Parietal lobe (tissue), 2 donors: ENCODE measurements around a stretch of chr9.

GRCh38 chr9:21798-21997 is 7.6 kb downstream of the WASHC1 start:
- RAMPAGE, long total RNA = no peak

DNA sequence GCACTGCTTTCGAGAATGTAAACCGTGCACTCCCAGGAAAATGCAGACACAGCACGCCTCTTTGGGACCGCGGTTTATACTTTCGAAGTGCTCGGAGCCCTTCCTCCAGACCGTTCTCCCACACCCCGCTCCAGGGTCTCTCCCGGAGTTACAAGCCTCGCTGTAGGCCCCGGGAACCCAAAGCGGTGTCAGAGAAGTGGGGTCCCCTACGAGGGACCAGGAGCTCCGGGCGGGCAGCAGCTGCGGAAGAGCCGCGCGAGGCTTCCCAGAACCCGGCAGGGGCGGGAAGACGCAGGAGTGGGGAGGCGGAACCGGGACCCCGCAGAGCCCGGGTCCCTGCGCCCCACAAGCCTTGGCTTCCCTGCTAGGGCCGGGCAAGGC is 470 bp downstream of the WASHC1 start:
- RAMPAGE, long total RNA = no peak

DNA sequence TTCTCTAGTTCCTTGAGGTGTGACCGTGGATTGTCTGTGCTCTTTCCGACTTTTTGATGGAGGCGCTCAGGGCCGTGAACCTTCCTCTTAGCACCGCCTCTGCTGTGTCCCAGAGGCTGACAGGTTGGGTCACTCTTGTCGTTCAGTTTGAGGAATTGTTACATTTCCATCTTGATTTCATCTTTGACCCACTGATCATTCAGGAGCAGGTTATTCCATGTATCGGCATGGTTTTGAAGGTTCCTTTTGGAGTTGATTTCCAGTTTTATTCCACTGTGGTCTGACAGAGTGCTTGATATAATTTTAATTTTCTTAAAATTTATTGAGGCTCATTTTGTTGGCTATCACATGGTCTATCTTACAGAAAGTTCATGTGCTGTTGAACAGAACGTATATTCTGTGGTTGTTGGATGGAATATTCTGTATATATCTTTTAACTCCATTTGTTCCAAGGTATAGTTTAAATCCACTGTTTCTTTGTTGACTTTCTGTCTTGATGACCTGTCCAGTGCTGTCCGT is 8.6 kb upstream of the FOXD4 start:
- RAMPAGE, long total RNA = no peak

GRCh38 chr9:286272-286795 is 71.7 kb downstream of the DOCK8 start:
- RAMPAGE, long total RNA = no peak

DNA sequence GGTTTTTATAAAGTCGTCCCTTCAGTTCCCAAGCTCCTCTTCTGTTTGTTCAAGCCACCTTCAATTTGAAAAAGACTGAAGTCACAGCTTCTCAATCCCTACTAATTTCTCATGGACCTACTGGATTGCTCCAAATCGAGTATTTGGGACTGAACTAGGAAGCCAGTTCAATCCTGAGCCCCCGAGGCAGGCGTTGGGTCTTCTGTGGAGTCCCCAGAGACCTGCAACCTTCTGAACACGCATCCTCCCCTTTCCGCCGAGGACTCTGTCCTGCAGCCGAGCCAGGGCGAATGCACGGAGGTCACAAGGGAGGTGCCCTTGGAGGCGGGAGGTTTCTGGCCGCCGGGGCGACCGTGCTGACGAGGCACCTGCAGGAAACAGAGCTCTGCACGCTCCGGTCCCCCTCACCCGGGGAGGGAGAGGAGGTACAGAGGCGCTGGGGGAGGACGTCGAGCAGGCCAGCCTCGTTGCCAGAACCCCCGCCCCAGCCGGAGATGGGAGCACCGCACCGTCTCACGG is 737 bp upstream of the KANK1 start:
- RAMPAGE, long total RNA = no peak

DNA sequence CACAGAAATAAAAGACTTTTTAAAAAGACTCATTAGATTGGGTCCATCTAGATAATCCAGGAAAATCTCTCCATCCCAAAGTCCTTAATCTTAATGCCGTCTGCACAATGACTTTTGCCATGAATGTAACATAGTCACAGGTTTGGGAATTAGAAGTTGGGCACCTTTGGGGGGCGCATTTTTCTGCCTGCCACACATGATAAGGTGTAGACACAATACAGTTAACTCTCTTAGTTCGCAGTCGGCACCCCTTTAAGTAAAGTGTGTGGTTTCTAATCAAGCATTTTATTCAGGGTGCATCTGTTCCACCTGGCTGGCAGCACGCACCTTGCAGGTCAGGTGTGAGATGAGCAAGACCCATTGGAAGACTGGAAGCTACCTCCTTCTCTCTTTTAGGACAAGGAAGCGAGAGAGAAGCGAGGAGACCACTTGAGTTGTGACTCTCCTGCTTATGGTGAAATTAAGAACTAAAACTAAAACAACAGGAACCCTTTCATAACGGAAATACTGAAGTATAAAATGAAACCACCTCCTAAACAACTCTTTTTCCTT is 32.2 kb downstream of the KANK1 start:
- RAMPAGE, long total RNA = no peak

DNA sequence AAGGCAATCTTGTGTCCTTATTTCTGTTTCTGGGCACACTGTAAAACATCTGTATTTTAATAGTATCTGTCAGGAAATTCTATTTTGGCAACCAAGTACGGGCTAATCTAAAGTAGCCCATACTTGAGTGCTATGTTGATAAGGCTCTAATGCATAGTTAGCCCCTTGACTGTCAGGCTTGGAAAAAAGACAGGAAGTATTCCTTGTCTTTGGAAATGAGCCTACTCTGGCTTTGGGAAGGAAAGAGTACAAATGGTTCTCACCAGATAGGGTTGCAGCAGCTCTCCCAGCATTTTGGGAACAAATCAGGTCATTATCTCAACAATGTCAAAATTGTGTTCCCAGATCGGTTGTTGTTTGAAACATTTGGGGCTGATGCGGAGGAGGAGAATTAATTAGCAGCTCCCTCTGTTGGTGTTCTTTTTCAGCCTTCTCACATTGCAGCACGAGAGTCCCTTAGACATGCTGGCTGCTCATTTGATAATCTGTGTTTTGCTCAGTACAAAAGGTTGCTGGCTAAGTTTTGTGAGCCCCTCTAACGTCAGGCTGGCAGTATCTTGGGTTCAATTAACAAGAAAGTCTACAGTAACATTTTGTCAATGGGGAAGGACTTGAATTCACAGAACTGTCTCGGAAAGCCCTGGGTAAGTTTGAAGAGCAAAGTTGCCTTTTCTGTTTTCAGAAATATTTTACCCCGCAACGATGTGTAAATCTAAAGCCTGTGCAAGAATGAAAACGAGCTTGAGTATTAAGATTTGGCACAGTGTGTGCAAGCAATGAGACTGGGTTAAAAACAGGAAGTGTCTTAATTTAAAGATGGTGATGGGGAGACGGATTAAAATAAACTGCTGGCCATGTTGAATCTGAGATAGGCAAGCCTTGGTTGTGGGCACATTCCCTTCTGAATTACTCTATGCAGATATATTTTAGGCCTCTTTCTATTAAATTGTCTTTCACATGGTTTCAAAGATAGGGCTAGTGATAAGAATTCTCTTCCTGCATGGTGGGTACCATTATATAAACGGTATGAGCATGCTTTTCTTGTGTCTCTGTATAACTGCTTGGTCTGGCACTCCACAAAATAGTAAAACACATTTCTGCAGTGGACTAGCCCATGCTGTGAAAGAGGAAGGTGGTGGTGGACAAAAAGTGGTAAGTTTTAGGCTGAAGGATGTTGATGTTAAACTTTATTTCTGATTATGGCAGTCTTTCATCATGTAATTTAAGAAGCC is 42.6 kb downstream of the KANK1 start:
- RAMPAGE, long total RNA = no peak

DNA sequence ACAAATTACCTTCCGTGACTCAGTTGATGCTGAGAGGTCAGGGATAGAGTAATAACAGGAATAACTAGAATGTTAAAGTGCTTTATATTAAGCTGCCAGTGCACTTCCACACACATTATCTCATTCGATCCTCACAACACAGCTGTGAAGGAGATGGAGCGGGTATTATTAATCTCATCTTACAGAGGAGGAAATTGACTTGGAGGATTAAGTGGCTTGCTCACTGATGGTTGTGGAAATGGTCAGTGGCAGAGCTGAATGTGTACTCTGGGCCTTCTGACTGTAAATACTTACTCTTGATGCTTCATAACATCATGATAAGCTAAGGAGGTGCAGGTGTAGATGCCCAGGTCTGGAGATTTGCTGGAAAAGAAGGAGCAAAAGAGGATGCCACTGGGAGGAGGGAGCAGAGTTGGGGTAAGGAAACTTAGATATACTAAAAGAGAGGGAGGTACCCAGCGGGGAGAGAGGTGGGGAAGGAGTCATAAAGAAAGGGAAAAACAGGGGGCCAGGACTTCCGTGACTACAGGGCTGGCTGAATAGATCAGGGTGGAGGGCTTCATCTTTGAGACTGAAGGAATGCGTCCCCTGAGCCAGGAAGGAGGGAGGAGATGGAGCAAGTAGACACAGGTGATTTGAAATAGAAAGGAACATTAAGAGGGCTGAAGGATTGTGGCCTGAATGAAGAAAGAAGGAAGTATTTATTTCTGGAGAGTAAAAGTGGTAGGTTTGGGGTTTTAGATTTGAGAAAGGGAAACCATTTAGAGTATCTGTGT is 84.7 kb downstream of the KANK1 start:
- RAMPAGE, long total RNA = no peak

DNA sequence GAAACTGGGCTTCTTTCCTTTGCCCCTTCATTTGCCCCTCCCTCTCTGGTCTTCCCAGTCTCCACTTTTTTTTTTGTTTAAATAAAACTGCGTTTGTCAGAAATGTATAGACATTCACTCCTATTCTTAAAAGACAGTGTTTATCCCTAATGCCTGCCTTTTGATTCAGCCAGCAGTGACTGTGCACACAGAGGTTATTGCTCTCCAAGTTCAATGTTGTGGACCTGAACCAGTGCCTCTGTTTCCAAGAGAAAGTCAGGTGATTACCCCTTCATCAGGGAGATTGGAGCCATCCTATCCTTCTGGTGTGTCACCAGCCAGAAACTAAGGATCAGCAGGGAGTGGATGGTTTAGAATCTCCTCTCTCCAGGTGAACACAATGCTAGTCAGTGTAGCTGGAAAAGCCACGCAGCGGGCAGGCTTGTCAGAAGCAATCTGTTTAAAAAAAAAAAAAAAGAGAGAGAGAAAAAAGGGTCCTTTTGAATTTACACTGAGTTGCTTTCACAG is 167.5 kb upstream of the DMRT1 start:
- RAMPAGE, long total RNA = no peak

DNA sequence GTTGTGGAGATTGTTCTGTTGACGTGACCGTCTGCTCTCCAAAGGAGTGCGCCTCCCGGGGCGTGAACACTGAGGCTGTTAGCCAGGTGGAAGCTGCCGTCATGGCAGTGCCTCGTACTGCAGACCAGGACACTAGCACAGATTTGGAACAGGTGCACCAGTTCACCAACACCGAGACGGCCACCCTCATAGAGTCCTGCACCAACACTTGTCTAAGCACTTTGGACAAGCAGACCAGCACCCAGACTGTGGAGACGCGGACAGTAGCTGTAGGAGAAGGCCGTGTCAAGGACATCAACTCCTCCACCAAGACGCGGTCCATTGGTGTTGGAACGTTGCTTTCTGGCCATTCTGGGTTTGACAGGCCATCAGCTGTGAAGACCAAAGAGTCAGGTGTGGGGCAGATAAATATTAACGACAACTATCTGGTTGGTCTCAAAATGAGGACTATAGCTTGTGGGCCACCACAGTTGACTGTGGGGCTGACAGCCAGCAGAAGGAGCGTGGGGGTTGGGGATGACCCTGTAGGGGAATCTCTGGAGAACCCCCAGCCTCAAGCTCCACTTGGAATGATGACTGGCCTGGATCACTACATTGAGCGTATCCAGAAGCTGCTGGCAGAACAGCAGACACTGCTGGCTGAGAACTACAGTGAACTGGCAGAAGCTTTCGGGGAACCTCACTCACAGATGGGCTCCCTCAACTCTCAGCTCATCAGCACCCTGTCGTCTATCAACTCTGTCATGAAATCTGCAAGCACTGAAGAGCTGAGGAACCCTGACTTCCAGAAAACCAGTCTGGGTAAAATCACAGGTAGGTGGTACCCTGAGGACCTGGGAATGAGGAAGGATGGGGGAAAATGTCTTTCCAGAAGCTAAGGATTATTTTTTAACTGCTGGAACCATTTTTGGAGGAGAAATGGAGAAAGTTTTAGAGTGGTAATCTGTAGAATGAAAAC is 128.6 kb upstream of the DMRT1 start:
- RAMPAGE, long total RNA = no peak

GRCh38 chr9:752088-752376 is 89.5 kb upstream of the DMRT1 start:
- RAMPAGE, long total RNA = no peak

GRCh38 chr9:2058240-2058455 is 43.0 kb downstream of the SMARCA2 start:
- RAMPAGE, long total RNA = no peak

GRCh38 chr9:2066504-2067391 is 51.6 kb downstream of the SMARCA2 start:
- RAMPAGE, long total RNA = no peak

GRCh38 chr9:2110185-2110522 is 95.0 kb downstream of the SMARCA2 start:
- RAMPAGE, long total RNA = no peak

DNA sequence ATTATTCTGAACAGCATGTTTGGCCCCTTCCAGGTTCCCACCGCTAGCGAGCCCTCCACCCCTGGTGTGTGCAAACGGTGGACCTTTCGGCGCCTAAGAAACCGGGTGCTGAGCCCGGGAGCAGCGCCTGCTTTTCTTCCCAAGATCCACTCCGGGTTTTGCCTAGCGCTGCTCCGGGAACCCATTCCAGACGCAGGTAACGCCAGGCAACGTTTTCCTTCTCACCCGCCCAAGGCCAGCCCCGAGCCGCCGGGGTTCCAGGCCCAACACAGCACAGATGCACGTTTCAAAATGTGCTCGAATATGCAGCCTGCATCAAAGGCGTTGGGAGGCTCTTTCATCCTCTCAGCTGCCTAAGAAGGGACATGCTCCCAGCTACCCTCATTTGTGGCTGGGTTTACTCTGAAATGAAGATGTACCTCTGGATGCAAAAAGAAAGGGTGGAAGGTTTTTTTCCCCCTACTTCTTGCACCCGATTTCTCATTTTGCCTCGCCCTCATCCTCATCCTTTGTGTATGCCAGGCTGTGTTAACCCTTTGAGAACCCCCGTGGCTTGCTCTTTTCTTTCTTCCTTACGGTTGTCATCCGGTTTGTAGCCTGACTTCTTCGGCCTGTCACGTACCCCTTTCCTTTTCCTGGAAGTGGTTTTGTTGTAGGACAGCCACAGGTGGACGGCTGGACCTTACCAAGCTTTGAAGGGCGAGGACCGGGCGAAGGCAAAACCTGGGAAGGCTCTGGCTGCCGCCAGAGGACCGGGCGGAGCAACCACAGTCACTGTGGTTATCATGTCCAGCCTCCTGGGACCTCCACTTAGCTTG is 226.9 kb downstream of the SMARCA2 start:
- RAMPAGE, long total RNA = no peak

DNA sequence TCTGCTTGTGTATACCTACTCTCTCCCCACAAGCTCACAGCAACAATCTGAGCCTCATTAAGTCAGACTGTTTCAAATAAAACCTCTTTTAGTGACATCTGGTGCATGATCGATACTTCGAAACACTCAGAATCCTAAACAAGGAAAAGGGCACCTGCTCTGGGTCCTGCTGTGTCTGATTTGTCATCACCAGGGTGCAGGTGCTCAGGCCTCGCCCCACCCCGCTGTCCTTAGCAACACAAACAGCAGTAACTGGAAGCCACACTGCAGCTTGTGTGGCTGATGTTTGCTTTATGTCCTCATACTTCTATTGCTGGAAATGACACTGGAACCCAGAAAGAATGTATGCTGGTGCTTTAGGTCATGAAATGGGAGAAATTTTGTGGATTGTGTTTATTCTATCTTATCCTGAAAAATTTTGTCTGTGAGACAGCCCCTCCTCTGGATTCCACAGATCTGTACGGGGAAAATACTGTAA is 284.0 kb downstream of the SMARCA2 start:
- RAMPAGE, long total RNA = no peak

DNA sequence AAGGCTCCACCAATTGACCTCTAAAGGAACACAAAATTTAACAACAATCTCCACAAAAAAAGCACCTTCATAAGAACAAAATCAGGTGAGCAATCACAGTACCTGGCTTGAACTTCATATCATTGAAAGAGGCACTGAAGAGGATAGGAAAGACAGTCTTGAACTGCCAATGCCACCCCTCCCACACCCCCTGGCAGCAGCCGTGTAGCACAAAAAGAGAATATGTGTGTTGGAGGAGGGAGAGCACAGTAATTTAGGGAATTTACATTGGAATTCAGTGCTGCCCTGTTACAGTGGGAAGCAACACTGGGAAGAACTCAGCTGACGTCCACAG is 62.5 kb upstream of the VLDLR start:
- RAMPAGE, long total RNA = no peak

- RAMPAGE, long total RNA = no peak
Measured at GRCh38 chr9:4065444-4065971, 234.4 kb downstream of the GLIS3 start.

- RAMPAGE, long total RNA = no peak
Measured at GRCh38 chr9:4068507-4068762, 231.4 kb downstream of the GLIS3 start.

DNA sequence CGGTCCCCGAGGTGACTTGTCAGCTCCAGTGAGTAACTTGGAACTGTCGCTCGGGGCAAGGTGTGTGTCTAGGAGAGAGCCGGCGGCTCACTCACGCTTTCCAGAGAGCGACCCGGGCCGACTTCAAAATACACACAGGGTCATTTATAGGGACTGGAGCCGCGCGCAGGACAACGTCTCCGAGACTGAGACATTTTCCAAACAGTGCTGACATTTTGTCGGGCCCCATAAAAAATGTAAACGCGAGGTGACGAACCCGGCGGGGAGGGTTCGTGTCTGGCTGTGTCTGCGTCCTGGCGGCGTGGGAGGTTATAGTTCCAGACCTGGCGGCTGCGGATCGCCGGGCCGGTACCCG is 1.4 kb downstream of the GLIS3 start:
- RAMPAGE, long total RNA = no peak